Kidney epithelial cell (primary cell): ENCODE measurements around a stretch of chr13.

- RAMPAGE, long total RNA, result no peak
- RRBS, result no CpG with 5 or more reads among the region's 14 CpGs
Measured at GRCh38 chr13:110504108-110504599, 57.4 kb downstream of the RAB20 start.

DNA sequence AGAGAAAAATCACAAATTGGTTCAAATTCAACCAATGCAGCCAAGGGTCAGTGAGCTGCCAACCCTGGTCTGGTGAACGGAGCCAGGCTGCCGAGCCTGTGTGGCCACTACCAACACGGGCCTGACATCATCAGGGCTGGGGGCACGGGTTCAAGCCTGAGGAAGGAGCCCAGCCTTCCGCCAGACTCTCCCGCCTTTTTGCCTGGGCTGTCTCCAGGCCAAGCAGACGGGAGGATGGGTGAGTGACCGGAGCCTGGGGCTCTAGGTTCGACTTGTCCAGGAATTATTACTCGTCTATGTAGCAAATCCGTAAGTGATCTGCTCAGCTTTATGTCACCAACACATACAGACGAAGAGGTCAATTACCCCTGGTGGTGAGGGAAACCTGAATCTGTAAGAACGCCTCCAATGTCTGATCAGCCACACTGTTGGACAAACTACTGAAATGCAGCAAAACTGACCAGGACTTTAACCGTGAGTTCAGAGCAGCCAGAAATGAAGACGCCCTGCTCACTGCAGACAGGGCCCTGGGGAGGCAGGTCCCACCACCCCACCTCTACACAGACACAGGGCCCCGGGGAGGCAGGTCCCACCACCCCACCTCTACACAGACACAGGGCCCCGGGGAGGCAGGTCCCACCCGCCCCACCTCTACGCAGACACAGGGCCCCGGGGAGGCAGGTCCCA is 31.8 kb downstream of the RAB20 start:
- RAMPAGE, long total RNA, result no peak
- RRBS, result 97% methylated on average over 1 of the region's 20 CpGs

GRCh38 chr13:110538507-110539361 is 22.8 kb downstream of the RAB20 start:
- RAMPAGE, long total RNA, result no peak
- RRBS, result no CpG with 5 or more reads among the region's 6 CpGs

DNA sequence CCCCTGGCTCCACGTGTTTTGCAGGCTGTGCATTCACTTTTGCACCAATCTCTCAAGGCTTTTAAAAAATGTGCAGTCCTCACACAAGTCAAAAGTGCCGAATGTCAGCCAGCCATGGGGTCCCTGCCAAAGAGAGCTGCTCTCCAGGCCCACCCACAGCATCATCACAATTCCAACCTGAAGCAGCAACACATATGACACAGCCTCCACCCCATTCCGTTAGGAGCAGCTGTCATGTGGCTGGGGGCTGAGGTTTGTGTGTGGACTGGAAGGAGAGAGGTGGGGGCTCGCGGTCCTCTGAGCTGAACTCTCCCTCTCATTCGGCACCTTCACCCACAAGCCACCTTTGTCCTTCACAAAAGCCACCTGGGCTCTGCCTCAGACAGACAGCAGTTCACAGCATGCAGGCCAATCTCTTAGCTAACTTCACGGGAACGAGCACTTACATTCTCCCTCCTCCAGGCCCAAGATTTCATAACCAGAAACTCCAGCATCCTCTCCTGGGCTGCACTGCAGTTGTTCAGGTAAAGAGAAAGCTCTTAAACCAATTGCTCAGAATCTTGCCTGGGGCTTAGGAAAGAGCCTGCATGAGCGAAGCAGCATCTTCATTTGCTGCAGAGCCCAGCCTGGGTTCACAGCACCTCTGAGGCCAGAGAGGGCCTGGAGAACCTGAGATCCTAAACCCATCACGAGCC is 7.2 kb downstream of the RAB20 start:
- RAMPAGE, long total RNA, result no peak
- RRBS, result no CpG with 5 or more reads among the region's 10 CpGs

DNA sequence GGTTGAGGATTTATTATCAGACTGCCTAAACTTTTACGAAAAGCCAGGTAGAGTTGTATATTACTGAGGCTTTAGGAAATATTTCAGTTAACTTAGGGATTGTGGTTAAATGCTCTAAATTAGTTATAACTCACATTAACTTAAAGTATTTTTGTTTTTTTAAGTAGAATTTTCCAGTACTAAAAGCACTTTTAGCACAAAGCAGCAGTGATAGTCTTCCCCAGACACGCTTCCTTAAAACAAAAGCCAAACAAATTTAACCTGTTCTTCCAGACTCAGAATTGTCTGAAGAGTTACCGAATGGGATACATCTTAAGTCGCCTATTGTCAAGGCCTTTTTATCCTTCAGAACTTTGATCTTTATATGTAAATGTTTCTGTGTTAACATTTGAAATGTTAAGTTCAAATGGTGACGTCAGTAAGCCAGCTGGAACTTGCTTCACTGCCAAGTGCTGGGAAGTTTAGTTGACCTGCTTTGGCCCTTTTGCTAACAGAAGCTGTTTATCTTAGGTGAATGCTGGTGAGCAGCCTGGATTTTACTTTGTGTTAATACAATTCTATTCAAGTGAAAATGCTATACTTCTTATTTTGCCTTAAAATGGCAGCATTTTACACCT is 1.8 kb downstream of the NAXD start:
- RAMPAGE, long total RNA, result no peak
- RRBS, result no CpG with 5 or more reads among the region's 5 CpGs

GRCh38 chr13:110617692-110618265 is 2.4 kb downstream of the NAXD start:
- RAMPAGE, long total RNA, result no peak
- RRBS, result no CpG with 5 or more reads among the region's 7 CpGs

DNA sequence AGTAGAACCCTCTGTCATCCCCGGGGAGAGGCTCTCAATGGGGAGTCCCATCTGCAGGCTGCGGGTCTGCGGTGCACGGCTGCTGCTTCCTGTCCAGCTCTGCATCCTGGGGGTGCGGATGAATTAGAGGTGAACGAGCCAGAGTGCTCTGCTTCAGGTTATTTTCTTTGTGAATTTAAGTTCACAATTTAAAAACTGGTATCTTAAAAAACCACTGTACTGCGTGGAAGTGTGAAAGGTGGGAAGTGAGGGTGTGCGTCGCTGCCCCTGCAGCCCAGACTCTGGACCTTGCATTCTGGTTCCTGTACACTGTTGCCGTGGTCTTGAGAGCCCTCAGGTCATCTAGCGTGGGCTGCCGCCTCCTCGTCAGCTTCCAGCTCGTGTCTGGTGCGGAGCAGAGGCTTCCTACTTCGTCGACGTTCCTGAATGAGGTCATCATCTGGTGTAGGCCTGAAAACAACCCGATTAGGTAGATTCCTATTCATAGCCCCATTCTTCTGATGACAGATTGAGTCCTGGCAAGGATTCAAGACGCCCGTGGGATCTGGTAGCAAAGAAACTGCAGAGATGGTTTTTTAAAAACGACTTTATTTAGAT is 13.5 kb downstream of the NAXD start:
- RAMPAGE, long total RNA, result no peak
- RRBS, result no CpG with 5 or more reads among the region's 22 CpGs

DNA sequence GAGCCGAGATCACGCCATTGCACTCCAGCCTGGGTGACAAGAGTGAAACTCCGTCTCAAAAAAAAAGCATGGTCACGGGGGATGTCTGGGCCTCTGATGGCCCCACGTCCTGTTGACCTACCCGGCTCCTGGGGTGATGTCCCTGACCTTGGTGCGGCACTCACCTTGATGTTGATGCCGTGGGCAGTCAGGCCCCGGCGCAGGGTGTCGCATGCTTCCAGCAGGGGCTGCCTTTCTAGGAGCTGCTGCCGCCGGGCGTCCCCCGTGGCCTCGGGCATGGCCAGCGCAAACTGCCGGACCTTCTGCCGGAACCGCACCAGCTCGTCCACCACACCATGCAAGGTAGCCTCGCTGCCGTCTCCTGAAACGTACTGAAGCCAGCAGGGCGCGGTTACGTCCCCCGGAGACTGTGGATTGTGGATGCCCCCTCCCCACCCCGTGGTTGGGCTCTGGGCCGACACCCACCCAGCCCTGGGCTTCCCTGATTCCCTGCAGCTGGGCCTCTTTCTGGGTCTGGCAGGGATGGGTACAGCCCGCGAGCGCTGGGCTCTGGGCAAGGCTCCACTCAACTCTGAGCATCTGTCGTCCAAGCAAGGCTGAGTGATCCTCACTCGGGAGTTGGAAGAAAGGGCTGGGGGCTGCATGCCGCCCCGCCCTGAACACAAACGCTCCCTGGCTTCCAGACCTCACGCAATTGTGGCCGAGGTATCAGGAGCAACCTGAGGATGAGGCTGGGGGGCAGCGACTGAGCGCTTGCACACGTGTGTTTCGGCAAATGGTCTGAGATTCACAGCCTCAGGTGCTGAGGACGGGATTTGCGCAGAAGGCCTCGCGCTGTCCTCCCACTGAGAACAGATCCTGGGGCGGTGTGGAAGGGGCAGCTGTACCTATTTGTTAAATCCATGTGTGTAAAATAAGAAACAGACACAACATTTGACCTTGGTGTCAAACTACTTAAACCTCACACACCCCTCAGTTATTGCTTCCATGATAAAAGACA is 27.1 kb downstream of the NAXD start:
- RAMPAGE, long total RNA, result no peak
- RRBS, result 92% methylated on average over 21 of the region's 49 CpGs

DNA sequence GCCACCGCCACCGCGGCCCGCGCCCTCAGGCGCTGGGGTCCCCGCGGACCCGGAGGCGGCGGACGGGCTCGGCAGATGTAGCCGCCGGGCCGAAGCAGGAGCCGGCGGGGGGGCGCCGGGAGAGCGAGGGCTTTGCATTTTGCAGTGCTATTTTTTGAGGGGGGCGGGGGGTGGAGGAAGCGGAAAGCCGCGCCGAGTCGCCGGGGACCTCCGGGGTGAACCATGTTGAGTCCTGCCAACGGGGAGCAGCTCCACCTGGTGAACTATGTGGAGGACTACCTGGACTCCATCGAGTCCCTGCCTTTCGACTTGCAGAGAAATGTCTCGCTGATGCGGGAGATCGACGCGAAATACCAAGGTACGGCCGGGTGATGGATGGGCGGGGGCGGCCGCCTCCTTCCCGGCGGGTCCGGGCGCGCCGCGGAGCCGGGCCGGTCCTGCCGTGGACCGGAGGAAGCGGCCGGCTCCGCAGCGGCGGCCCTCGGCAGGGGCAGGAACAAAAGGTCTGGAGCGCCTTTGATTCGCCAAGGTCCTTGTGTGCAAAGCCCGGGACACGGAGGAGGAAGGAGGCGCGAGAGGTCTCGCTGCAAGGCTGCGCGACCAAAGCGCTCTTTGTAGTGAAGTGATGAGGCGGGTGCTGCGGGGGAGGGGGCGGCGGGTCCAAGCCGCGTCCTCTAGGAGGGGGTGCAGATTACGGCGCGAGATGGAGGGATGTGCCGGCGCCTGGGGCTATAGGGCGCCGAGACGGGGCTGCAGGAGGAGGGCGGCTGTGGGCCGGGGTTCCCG is 621 bp downstream of the ING1 start:
- RAMPAGE, long total RNA, result no peak
- RRBS, result 1% methylated on average over 36 of the region's 86 CpGs

DNA sequence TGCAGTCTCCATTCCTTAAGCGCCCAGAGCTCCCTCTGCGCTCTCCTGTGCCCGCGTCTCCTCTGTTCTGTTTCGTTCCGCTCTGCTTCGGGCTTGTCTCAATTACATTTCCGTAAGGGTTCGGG is 98.8 kb downstream of the ING1 start:
- RAMPAGE, long total RNA, result no peak
- RRBS, result no CpG with 5 or more reads among the region's 9 CpGs

DNA sequence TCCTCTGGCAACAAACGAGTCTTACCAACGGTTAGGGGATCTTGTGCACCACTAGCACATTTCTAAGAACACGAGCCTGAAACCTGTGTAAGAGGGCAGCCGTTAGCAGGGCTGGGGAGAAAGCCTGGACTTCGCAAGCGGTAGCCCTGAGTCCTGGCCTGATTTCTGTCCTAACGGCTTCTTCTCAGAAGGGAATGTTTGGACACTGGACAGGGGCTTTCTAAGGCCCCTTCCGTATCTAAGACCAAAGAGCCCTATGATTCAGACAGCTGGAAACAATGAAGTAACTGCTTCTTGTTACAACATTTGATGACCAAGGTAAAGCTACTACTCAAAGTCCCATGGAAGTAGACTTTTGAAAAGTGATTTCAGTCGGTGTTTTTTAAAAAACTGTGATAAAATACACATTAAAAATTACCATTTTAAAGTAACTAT is 2.2 kb downstream of the ANKRD10 start:
- RAMPAGE, long total RNA, result no peak
- RRBS, result no CpG with 5 or more reads among the region's 9 CpGs

DNA sequence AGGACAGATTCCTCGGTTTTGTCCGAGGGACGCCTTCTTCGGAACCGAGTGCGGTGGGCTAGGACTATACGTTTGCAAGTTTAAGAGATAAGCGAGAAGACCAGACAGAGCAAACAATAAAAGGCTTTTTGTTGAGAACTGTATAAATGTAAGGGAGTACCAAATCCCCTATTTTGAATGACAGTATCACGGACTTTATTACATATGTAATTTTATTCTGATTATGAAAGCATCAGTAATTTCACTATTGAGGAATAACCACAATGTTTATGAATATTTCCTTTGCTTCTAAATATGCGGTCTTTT is 1.1 kb upstream of the ANKRD10 start:
- RAMPAGE, long total RNA, result no peak
- RRBS, result no CpG with 5 or more reads among the region's 10 CpGs

GRCh38 chr13:110916303-110917085 is 1.6 kb upstream of the ANKRD10 start:
- RAMPAGE, long total RNA, result no peak
- RRBS, result no CpG with 5 or more reads among the region's 7 CpGs

DNA sequence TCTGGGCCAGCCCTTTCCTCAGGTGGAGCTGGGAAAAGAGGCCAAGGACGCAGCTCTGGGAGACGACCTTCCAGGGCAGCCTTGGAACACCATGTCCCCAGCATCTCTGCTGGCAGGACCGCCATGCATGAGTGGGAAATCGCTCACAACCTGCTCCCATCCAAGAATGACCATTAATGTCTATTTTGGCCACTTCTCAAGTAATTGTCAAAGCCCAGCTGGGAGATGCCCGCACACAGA is 321.9 kb downstream of the TEX29 start:
- RAMPAGE, long total RNA, result no peak
- RRBS, result no CpG with 5 or more reads among the region's 5 CpGs

GRCh38 chr13:112068901-112069462 is 2.0 kb downstream of the SOX1 start:
- RAMPAGE, long total RNA, result no peak
- RRBS, result 2% methylated on average over 8 of the region's 43 CpGs

DNA sequence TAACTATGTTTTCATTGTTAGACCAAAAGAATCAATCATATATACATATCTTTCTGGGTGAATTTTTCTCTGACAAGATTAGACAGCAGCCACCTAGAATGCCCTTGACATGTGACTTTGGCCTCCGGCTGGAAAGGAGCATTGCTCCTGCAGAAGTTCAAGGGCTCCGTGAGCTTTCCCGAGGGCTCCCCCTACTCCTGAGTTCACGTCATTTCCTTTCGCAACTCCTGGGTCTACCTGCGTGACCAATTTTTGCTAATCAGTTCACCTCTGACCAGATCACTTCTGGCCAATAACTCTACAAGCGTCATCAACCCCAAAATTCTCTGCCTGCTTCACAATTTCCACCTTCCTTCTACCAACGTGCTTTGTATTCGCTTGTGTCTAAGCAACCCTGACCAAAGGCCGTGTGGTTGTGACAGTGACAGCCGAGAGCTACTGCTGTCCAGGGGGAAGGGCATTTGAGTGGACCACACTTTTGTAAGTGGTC is 146.1 kb upstream of the SPACA7 start:
- RAMPAGE, long total RNA, result no peak
- RRBS, result no CpG with 5 or more reads among the region's 11 CpGs

- RAMPAGE, long total RNA, result no peak
- RRBS, result 68% methylated on average over 2 of the region's 17 CpGs
Measured at GRCh38 chr13:112249266-112249793, 126.8 kb upstream of the SPACA7 start.

GRCh38 chr13:112554860-112555248 is 33.1 kb downstream of the TUBGCP3 start:
- RAMPAGE, long total RNA, result no peak
- RRBS, result no CpG with 5 or more reads among the region's 5 CpGs

- RAMPAGE, long total RNA, result no peak
- RRBS, result no CpG with 5 or more reads among the region's 33 CpGs
Measured at GRCh38 chr13:112588404-112589268, 683 bp upstream of the TUBGCP3 start.

DNA sequence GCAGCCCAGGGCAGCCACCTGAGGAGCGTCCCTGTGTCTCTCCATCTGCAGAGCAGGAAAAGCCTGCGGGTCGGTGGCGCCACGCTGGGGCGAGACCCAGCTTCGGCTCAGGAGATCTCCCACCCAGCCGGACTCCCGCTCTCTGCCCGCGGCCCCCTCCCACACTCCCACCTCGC is 476 bp upstream of the ATP11A start:
- RAMPAGE, long total RNA, result no peak
- RRBS, result 2% methylated on average over 5 of the region's 12 CpGs